Jurkat, Clone E6-1 (cell line): ENCODE measurements around the gene PPIA.

GRCh38 chr7:44046287-44047142 lies 2.0 kb downstream of the DBNL start:
- RRBS: no CpG with 5 or more reads among the region's 8 CpGs

DNA sequence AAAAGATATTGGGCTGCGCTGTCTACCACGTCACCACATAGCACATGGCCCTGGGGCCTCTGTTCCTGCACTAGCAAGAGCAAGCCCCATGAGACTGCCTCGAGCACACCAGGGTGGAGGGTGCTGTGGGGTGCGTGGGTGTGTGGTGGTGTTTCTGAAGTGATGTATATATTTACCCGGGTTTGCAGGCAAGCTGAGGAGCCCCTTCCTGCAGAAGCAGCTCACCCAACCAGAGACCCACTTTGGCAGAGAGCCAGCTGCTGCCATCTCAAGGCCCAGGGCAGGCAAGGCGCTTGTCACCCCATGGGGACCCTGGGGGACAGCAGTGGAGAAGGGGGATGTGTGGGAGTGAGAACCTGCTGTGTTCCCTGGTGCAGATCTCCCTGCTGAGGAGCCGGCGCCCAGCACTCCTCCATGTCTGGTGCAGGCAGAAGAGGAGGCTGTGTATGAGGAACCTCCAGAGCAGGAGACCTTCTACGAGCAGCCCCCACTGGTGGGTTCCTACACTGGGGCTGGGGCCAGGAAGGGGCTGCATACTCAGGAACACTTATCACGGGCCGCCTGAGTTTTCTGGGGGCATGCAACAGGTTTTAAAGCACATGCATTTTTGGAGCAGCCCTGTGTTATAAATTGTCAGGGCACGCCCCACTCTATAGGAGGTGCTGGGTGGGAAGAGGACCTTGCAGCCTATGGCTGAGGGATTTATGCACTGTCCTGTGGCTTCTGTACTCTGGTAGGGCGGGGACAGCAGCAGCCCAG lies 6.0 kb downstream of the PGAM2 start:
- RRBS: no CpG with 5 or more reads among the region's 13 CpGs

DNA sequence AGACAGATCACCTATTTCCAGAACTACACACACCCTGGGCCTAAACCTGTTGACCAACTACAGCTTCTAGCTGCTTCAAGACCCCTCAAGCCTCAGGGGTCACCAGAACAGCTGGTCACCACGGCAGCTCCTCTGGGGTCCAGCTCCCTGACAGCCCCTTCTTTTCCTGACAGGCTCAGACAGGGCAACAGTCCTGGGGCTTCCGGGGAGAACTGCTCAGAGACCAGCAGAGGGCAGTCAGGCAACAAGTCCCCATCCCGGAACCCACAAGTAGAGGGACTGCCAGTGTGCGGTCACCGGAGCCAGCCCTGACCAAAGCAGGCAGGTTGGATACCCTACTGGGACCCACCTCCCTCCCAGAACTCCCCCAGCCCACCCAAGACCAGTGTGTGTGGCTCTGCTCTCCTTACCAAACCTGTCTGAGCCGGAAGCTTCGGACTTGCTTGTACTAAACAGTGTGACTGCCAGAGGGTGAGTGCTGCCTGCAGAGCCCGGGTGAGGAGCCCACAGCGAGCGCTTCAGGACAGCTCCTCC lies 40.2 kb downstream of the YKT6 start:
- RRBS: 39% methylated on average over 6 of the region's 10 CpGs

GRCh38 chr7:44467703-44468091 lies 22.8 kb downstream of the NUDCD3 start:
- RRBS: no CpG with 5 or more reads among the region's 9 CpGs

DNA sequence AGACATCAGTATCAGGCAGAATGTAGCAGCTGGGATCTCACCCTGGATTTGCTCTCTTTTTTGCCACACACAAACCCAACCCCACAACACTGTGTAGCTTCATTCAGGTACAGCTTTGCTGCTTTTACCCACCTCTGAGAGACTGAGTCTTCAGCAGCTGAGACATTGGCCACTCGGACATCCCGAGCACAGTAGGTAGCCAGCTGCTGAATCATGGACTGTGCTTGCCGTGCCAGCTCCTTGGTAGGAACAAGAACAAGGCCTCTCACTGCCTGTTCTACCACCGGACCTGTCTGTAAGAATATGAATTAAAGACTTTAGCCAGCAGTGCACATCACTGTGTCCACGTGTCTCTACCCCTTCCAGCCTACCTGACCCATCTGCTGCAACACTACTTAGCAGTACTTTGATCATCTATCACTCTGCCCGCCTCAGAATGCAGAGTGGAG lies 926 bp downstream of the DDX56 start:
- RRBS: no CpG with 5 or more reads among the region's 6 CpGs

DNA sequence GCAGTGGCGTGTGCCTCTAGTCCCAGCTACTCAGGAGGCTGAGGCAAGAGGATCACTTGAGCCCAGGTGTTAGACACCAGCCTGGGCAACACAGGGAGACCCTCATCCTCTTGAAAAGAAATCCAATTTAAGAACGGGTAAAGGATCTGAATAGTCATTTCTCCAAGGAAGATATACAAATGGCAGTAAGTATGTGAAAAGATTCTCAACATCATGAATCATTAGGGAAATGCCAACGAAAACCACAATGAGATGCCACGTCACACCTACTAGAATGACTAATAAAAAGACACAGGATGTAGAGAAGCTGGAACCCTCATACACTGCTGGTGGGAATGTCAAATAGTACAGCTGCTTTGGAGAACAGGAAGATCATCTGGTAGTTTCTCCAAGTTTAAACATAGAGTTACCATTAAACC lies 13.3 kb upstream of the ZMIZ2 start:
- RRBS: no CpG with 5 or more reads among the region's 4 CpGs

- RRBS: 2% methylated on average over 6 of the region's 116 CpGs
Observed at GRCh38 chr7:44795616-44796811, at the start of gene PPIA. TSS of gene PPIA (plus strand) at chr7:44796681.

GRCh38 chr7:44804061-44804337 lies 7.5 kb downstream of the PPIA start:
- RRBS: no CpG with 5 or more reads among the region's 1 CpG

- RRBS: no CpG with 5 or more reads among the region's 4 CpGs
Observed at GRCh38 chr7:44880443-44880957, 4.8 kb downstream of the PURB start.

- RRBS: no CpG with 5 or more reads among the region's 2 CpGs
Observed at GRCh38 chr7:44975856-44976129, 3.0 kb downstream of the MYO1G start.

DNA sequence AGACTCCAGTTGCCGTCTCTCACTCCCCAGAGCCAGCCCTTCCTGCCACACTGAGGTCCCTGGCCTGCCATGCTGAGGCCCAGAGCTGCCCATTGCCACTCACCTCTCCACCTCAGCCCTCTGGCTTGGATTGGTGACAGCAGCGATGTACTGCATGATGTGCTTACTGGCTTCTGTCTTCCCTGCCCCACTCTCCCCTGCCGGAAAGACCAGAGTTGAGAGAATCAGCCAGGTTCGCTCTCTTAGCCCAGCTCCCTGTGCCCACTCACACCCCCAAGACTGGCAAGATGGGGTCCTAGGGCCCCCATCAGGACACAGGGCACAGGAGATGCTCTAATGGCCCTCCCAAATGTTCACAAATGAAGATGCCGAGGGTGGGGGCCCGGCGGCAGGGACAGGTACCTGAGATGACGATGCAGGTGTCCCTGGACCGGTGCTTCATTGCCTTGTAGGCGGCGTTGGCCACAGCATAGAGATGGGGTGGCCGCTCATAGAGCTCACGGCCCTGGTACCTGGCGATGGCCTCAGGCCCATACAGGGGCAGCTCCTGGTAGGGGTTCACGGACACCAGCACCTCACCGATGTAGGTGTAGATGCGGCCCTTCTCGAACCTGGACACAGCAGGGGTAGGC lies 2.2 kb downstream of the MYO1G start:
- RRBS: 92% methylated on average over 2 of the region's 18 CpGs

DNA sequence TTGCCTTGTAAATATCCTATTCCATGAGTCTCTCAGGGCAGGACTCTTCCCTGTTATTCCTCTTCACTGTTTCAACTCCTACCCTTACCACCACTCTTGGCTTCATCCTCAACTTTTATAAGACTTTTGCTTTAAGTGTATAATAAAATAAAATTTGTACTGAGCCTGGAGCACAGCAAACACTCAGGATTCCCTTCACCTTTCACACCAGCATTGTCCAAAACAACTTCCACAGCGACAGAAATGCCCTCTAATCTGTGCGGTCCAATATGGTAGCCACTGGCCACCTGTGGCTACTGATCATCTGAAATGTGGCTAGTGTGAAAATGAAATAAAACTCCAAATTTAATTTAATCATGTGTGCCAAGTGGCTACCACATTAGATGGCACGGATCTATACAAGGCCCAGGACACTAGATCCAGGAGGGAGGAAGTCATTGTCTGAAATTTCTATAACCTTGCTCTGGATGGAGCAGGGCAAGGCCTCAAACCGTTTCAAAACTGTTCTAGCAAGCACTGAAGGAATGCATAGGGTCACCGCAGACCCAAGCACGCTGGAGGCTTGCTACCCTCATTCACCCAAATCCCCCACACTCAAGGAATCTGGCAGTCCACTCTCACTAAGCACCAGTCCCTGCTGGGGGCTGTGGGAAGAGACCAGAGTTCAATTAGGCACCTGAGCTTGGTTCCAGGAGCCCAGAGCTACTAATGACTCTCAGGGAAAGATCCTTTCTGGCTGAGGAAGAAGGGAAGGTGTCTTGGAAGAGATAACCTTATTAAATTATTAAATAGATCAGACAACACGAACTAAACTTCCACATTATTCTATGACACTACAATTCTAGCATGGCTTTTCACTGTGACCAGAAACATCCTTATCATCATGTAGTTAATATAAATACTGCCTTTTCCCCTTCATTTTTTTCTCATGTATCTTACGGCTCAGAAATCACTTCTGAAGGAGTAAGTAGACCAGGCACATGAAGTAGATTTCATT lies 6.4 kb upstream of the MYO1G start:
- RRBS: no CpG with 5 or more reads among the region's 8 CpGs

DNA sequence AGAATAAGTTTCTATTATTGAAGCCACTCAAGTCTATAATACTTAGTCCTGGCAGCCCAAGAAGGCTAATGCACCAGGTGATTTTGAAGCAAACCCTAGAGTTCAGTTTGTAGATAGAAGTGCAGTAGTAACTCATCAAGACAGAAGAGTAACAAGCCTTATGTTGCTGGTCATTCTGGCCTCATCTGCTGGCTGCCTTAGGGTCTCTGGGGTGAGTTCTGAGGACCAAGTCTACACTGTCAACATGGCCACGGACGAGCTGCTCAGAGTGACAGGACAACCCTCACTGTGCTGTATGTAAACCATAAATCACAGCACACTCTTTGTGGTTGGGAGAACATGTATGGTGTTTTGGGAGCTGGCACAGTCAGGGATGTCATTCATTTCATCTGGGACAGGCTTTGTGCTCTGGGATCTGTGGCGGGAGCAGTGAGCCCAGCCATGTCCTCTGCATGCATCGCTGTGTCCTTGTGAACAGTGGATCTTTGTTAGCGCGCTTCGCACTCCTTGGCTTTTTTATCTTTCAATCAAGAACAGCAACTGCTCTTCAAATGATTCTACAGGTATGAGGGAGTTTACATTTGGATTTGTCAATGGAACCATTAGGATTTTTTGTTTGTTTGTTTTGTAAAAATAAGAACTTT lies 7.0 kb downstream of the CCM2 start:
- RRBS: no CpG with 5 or more reads among the region's 7 CpGs

- RRBS: no CpG with 5 or more reads among the region's 4 CpGs
Observed at GRCh38 chr7:45670859-45671220, 96.7 kb downstream of the ADCY1 start.

DNA sequence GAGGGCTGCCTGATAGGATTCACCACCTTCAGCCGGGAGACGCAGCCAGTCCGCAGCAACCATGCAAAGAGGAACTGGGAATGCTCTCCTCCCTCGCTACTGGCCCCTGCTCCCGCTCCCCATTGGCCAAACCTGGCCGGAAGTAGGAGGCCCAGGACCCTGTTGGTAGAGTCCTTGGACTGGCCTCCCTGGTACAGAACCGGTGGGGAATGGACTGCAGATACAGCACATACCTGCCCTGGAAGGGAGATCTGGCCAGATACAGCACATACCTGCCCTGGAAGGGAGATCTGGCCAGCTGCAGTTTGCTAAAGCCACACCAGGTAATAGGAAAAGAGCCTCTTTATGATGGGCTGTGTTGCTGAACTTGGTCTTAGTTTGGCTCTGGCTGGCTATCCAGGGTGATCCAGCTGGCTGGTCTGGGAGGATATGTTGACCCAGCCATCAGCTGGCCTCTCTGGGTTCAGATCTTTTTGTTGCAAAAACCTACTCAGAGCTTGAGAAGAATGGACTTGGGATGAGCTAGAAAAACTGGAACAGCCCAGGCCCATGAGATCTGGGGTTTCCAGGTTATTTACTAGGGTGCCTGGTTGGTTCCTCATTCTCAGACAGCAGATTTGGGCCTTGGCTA lies 116.4 kb downstream of the ADCY1 start:
- RRBS: 26% methylated on average over 2 of the region's 7 CpGs

DNA sequence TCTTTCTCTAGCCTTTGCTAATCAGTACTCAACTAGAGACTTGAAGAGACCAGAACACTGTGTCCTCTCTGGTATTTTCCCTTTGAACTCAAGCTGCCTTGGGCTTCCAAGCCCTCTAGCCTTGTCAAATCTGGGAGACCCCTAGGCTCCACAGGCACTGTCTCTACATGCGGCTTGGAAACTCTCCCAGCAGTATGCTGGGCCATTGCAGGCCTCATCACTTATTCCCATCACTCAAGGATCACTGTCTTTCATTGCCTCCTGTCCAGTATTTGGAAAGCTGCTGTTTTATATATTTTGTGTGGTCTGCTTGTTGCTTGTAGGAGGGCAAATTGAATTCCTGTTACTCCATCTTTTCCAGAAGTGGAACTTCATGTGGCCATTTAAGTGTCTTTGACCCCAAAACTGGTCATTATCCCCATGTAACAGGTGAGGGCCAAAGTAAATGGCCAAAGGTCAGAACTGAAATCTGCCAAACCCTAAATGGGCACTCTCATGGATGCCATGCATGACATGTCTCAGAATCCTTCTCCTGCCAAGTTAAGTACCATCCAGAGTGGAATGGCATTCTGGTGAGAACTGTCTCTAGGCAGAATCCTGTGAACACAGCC lies 120.9 kb downstream of the ADCY1 start:
- RRBS: no CpG with 5 or more reads among the region's 1 CpG

GRCh38 chr7:45914734-45915205 lies 6.3 kb downstream of the IGFBP3 start:
- RRBS: no CpG with 5 or more reads among the region's 13 CpGs

GRCh38 chr7:45916994-45917671 lies 3.9 kb downstream of the IGFBP3 start:
- RRBS: no CpG with 5 or more reads among the region's 16 CpGs

- RRBS: no CpG with 5 or more reads among the region's 3 CpGs
Observed at GRCh38 chr7:46154497-46154875, 233.4 kb upstream of the IGFBP3 start.

GRCh38 chr7:46354896-46355095 lies 433.7 kb upstream of the IGFBP3 start:
- RRBS: no CpG with 5 or more reads among the region's 5 CpGs